Epidermal melanocyte (primary cell): ENCODE measurements around the genes SLC19A3 and TRIP12.

DNA sequence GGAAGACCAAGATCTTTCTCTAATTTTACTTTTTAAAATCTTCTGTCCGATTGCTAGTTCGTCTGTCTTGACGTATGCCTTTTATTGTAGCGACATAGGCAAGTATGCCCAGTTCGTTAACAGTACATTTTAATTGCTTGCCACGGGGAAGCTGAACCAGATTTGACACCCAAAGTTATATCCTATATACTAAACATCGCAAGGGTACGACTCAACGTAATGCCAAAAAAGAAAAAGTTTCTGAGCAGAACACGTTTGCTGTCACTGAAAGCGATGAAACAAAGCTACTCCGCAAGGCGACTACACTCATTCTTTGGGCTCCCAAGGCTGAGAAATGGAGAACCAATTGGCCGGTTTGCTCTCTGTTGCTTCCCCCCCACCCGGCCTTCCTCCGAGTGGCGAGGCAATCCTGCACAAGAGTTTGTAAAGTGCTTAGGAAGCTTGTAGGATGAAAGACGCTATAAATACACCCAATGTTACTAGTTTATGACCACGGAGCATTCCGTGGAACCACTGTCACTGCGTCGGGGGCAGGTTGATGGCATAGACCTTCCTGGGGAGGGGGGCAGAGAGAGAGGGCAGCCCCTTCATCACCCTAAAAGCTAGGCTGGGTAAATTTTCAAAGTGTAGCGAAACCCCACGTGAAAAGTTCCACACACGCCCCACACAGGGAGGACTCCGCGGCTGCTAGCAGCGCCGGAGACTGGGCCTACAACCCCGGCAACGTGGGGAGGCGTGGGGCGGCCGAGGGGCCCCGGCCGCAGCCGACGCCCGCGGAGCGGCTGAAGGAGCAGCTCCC, 1.1 kb downstream of the CUL3 start:
- RRBS, result 3% methylated on average over 12 of the region's 41 CpGs

DNA sequence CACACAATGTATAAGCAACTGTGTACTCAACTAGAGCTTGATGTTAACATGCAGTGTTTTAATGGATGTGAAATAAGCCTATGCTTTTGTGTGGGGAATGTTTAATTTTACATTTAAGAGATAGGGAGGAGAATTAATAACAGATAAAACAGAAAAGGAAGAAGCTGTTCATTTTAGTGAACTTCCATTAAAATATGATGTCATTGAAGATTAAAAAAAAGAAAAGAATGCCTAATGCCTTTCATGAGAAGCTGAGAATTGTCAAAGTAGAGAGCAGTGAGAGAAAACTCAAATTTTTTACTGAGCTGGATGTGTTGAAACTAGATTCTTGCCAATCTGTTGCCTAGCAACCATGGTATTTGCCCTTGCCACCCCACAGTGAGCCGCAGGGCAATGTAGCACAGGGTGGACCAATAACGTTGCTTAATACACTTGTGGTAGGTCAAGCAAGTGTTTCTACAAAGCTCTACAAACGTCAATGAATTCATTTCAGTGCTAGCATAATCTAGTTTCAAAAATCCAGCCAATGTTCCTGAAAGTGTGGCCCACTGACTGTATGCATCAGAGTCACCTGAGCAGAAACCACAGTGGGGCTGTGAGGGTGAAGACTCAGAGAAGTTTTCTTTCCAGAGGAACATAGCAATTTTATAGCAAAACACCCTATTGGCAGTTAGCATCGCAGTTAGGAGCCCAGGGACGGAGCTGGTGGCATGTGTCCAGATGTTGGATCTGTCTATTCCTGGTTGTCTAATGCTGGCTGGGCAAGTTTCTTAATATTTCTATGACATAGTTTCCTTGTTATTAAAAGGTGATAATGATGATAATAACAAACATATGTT, 132.3 kb downstream of the DOCK10 start:
- RRBS, result no CpG with 5 or more reads among the region's 5 CpGs

GRCh38 chr2:224944769-224945645, 97.3 kb downstream of the DOCK10 start:
- RRBS, result no CpG with 5 or more reads among the region's 10 CpGs

- RRBS, result no CpG with 5 or more reads among the region's 4 CpGs
Observed at GRCh38 chr2:225666250-225666682, 266.8 kb downstream of the NYAP2 start.

- RRBS, result no CpG with 5 or more reads among the region's 2 CpGs
Observed at GRCh38 chr2:226018236-226018703, 618.8 kb downstream of the NYAP2 start.

DNA sequence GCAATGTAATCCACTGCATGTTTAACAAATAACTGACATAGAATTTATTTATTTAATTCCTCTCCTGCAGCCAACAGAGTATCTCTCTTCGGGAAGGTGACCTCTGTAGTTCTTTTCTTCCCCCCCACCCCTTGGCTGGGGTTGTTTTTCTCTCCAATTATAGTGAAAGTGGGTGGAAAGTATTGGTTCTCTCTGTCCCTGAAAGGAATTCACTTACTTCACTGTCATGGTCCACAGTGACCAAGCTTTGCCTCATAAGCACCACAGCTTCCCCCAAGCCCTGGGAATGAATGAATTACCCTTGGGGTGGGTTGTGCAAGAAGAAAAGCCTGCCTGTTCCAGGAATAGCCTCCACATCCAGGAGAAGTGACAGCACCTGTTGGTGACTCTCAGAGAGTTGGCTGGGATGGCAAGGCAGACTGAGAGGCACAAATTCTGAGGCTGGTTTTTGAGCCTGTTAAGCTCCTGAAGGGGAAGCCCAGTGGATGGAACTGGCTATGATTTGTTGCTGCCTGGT, 479.6 kb downstream of the IRS1 start:
- RRBS, result no CpG with 5 or more reads among the region's 1 CpG

GRCh38 chr2:226652218-226652584, 147.4 kb downstream of the IRS1 start:
- RRBS, result no CpG with 5 or more reads among the region's 1 CpG

- RRBS, result no CpG with 5 or more reads among the region's 4 CpGs
Observed at GRCh38 chr2:226763197-226763980, 36.2 kb downstream of the IRS1 start.

DNA sequence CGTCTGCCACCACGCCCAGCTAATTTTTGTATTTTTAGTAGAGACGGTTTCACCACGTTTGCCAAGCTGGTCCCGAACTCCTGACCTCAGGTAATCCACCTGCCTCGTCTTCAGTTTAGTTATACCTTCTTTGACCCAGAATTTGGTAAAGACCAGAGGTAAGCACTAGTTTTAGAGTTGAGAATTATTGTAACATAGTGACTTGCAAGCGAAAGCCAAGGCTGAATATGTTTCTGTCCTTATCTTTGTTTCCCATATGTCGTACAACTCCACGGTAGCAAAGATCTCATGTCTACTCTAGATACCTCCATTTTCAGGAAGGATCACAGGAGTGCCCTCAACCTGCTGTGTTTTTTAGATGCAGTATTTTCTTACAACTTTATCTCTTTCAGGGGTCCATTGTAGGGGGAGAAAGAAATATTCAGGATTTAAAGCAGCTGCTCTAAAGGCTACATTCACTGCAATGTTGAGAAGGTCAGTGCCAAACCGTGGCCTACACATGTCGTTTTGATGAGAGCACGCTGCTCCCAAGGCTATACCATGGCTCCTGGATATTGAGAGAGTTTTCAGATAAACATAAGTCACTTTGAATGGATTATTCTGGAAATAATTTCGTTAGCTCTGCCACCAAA, 1.9 kb downstream of the RHBDD1 start:
- RRBS, result no CpG with 5 or more reads among the region's 13 CpGs

DNA sequence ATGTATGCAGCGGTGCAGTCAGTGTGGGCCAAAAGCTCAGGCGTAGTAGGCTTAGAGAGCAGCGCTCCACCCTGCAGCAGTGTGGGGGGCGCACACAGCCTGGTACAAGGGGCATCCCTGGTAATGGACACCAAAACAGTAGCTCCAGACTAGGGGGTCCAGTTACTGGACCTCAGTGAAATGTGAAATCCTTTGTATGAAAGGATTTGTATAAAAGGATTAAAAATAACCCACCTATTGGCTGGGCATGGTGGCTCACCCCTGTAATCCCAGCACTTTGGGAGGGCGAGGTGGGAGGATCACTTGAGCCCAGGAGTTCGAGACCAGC, 1.6 kb upstream of the TM4SF20 start:
- RRBS, result no CpG with 5 or more reads among the region's 6 CpGs

GRCh38 chr2:227503971-227504561, 32.1 kb downstream of the AGFG1 start:
- RRBS, result no CpG with 5 or more reads among the region's 7 CpGs

GRCh38 chr2:227565578-227566276, 33.0 kb upstream of the SCYGR2 start:
- RRBS, result no CpG with 5 or more reads among the region's 7 CpGs

GRCh38 chr2:227717538-227718683, at the start of gene SLC19A3:
SLC19A3 (minus strand) TSS chr2:227718028.
- RRBS, result 2% methylated on average over 7 of the region's 44 CpGs

DNA sequence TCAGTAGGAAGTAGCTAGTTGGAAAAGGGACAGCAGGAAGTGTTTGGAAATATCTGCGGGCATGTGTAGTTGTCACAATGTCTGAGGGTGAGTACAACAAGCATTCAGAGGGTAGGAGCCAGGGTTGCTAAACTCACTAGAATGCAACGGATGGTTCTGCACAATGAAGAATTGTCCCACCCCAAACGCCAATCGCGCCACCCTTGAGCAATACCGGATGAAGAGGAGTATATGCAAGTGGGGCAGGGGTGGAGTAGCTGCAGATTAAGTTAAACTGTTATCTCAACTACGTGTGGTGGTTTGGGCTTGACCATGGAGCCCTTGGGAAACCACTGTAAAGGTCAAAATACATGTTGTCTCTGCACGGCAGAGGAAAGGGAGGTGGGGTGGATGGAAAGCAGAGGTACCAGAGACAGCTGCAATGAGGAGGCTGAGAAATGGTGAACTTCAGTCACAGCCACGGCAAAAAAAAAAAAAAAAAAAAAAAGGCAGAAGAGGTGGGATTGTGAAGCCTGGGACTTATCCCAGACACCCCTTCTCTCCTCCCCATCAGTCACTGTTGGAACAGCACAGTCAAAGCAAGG, 5.2 kb downstream of the CCL20 start:
- RRBS, result no CpG with 5 or more reads among the region's 9 CpGs

- RRBS, result no CpG with 5 or more reads among the region's 3 CpGs
Observed at GRCh38 chr2:229078677-229079235, 192.3 kb downstream of the PID1 start.

GRCh38 chr2:229159937-229160333, 111.2 kb downstream of the PID1 start:
- RRBS, result no CpG with 5 or more reads among the region's 4 CpGs

DNA sequence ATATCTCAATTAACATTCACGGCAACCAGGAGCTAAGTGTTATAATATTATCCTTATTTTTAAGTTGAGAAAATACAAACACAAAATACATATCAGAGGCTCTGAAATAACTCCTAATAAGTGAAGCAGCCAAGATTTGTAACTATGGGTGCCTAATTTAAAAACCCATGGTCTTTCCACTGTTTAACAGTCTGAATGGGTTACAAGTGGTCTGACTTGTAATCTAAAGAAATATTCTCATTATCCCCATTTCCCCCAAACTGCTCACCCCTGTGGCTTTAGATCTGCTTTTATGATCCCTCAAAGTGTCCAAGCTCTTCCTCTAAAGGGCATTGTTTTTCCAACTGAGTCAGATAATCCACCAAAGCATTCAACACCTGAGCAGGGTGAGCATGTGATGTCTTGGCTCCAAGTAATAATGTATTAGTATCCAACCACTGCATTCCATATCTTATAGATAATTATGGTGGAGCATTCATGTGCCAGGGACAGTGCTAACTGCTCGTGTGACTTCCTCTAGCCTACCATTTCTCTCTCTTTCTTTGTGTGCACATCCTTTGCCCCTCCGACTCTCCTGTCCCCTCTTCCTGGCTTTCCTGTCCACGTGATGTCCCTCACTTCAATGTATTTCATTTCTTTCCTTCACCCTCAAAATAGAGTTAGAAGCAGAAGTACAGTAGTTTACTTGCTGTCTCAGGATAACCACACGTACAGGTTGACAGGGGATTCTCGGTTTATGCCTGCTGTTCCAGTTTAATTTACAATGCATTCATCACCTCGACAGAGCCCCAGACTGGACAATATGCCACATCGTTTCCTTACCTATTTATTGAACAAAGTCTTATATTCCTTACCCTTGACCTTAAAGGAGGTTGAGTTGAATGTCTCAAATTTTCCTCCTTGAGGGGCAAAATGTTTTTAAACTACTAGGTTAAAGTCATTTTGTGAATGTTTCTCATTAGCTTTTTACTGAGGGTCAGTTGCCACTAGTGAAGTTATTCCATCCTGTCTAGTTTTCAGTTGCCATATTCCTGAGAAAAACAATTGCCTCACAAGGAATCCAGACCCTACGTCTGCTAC, 13.9 kb downstream of the PID1 start:
- RRBS, result no CpG with 5 or more reads among the region's 9 CpGs

GRCh38 chr2:229407762-229408162, 136.7 kb upstream of the PID1 start:
- RRBS, result no CpG with 5 or more reads among the region's 4 CpGs

DNA sequence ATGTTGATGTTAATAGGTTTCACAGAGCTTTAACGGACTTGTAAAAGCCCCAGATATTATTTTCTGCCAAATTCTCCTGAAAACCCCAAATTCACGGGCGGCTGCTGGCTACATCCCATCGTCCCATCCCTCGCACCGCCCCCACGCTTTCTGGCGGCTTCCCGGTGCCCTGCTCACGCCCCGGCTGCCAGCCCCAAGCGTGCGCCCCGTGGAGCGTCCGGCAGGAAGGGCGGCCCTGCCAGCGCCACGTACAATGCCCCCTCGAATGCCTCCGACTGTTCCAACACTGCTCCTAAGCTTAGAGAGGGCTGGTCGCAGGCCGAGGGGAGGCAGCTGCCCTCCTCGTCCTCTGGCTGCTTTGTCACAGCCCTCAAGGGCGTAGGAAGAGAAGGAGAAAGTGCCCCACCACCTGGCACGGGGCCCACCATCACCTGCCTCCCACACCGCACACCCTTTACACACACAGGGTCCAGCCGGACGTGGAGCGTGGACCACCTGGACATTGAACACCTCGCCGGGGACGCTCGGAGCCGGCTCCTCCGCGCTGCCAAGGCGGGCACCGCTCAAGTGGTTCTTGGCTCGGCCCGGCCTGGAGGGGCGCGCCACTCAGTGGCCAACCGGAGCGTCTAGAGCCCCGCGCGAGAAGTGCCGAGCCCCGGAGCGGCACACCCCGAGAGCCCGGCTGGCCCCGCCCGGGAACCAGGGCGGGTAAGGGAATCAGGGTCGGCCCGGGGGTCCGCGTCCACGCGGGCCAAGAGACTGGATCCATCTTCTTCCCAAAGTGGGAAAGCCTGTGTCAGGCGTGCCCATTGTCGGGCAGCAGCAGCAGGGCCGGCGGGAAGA, 881 bp downstream of the DNER start:
- RRBS, result 4% methylated on average over 34 of the region's 66 CpGs

DNA sequence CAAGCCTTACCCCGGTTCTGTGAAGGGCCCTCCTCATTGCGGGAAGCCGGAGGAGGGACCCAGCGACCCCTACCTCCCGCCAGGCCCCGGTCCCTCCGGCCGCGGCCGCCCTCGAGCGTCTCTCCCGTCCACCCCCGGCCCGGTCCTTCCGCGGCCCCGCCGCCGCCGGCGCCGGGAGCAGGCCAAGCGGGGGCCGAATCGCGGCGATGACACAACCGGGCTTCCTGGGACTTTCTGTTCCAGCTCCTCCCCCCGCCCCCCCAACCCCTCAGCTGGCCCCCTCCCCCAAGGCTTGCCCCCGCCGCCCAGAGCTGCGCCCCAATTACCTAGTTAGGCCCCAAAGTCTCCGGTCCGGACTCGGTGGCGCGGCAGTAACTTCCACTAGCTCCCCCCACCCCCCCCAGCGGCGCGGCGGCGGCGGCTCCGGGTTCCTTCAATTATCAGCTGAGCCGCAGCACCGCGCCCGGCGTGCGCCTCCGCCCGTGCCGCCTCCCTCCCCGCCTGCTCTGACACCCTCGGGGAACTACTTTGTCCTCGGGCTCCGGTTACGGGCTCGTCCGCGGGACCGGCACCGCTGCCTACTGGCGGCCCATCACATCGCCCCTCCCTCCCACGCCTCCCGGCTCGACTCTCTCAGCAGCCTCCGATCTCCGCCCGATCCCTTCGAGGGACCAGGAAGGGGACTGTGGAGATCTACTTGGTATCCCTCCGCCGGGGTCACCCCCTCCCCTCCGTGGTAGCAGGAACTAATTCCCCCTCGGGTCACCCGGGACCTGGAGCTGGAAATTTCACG, at the start of gene TRIP12:
TSS of gene TRIP12 (minus strand) at position 456 of the 793 bp plus-strand sequence.
- RRBS, result 4% methylated on average over 55 of the region's 79 CpGs